Mesenchymal stem cell of adipose (primary cell): ENCODE results near the gene CREB5.

DNA sequence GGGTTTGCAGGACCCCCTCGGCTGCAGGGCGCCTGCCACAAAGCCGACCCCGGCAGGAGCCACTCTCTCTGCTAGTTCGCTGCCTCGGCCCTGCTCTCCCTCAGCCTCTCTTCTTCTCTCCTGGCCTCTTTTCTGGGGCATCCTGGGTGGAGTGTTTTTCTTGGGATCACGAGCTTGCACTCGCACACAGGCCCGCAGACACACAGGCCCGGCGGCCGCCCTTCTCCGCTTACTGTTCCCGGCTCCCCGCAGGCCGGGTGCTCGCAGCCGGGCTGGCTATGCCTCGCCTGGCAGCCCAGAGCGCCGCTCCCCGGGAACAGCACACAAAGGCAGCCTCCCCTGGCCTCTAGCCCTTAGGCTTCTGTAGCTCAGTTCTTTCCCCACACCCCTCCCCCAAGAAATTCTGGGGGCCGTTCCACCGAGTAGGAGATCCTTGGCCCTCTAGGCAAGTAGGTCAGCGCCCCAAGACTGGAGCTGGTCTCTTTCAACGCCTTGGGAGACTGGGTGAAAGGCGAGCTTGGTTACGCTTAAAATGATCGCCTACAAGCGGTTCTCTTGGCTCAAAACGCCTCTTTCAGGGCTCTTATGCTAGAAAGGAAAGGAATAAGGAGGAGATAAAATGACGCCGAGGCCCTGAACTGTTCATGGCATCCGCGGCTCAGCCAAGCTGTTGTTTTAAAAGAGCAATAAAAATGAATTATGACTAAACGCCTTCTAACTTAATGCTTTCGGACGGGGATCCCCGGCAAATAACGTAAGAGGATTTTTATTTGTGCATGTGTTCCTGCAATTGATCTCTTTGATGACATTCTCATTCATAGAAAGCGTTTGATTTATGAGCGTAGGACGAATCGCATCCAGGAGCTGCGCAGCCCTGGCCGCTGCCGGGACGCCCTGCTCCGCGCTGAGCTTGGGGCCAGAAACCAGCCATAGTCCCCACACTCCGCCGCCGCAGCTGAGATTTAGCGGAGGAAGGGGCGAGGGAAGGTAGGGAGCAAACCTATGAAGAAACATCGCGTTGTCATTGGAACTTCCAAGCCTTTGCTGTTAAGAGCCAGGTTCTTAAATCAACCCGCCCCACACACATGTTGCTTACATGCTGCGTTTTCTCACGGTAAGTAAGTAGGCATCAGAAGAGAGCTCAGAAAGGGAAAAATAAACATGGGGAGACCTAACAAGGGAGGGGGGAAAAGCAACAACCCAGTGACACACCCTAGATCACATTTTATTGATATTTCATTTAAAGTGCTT lies 2.9 kb upstream of the HOXA1 start:
- CAGE, long polyA plus RNA, result no peak

DNA sequence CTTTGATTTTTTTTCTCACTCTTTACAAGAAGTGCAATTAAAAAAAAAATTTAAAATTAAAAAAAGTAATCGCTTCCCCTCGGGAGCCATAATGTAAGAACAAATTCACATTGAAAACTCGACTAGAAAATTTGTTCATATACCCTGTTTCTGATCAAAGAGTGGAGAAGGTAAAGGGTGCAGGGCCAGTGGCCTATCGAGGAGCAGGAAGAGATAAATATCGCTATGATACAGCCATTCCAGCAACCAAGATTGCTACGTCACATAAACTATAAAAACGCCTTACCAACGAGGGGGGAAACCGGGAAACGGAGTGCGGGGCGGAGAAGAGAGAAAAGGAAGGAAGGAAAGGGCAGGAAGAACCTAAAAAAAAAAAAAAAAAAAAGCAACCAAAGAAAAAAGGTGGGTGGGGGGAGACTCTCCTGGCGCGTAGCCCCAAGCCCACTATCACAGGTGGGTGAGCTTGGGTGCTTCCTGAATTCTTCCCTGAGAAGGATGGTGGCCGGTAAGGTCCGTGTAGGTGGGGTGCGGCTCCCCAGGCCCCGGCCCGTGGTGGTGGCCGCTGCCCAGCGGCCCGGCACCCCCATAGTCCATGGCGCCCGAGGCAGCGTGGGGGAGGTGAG lies 5.1 kb upstream of the HOXA2 start:
- CAGE, long polyA plus RNA, result no peak

- CAGE, long polyA plus RNA, result no peak
These were observed 10.7 kb upstream of the HOXA2 start for GRCh38 chr7:27113130-27113684.

GRCh38 chr7:27122452-27123468 lies 7.8 kb downstream of the HOXA4 start:
- CAGE, long polyA plus RNA, result no peak

DNA sequence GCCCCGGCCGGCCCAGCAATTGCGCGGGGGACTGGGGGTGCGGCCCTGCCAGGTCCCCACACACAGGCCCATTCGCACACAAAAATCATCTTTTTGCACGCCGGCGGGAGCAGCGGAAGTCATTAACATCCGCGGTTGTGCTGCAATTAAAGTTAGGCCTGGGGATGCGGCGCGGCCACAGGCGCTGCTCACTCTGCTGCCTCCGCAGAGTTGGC lies 3.9 kb downstream of the HOXA5 start:
- CAGE, long polyA plus RNA, result no peak

GRCh38 chr7:27141587-27142410 lies 1.7 kb downstream of the HOXA5 start:
- CAGE, long polyA plus RNA, result no peak

GRCh38 chr7:27160665-27161778 lies 4.3 kb downstream of the HOXA9 start:
- CAGE, long polyA plus RNA, result no peak

DNA sequence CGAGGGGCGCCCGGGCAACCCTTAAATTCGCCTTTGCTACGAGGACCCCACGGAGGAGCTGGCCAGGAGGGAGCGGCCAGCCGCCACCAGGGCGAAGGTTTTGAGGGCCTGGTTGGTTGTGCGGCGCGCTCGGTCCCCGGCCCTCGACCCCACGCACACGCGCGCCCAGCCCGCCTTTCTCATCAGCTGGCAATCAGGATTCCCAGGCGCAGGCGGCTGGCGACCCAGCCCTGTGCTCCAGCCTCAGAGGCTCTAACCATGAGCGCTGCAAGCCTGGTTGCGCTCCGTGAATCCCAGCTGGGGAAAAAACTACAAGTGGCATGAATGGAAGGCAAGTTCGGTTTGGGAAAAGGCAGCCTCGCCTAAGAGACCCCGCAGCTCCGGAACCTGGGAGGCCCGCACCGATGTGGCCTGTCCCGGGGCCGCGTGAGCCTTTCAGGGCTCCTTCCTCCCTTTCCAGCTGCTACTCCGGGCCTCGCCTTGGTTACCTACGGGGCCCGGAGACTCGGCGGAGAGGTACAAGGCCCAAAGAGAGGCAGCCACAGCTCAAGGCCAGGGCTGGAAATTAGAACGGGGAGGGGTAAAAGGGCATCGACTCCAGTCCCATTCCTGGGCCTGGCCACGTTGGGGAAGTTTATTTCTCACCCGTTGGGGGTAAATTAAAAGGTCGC lies 1.1 kb upstream of the HOXA9 start:
- CAGE, long polyA plus RNA, result no peak

GRCh38 chr7:27187787-27188142 lies 2.7 kb upstream of the HOXA11 start:
- CAGE, long polyA plus RNA, result no peak

- CAGE, long polyA plus RNA, result no peak
These were observed 2.3 kb downstream of the HOXA13 start for GRCh38 chr7:27197353-27198209.

- CAGE, long polyA plus RNA, result no peak
These were observed 1.7 kb upstream of the HOXA13 start for GRCh38 chr7:27201320-27202254.

GRCh38 chr7:27202756-27203632 lies 3.1 kb upstream of the HOXA13 start:
- CAGE, long polyA plus RNA, result no peak

GRCh38 chr7:27424047-27424766 lies 181.6 kb downstream of the EVX1 start:
- CAGE, long polyA plus RNA, result no peak

- CAGE, long polyA plus RNA, result no peak
These were observed 161.4 kb downstream of the TAX1BP1 start for GRCh38 chr7:27901217-27901975.

- CAGE, long polyA plus RNA, result no peak
These were observed 2.3 kb upstream of the CREB5 start for GRCh38 chr7:28409607-28410809.

DNA sequence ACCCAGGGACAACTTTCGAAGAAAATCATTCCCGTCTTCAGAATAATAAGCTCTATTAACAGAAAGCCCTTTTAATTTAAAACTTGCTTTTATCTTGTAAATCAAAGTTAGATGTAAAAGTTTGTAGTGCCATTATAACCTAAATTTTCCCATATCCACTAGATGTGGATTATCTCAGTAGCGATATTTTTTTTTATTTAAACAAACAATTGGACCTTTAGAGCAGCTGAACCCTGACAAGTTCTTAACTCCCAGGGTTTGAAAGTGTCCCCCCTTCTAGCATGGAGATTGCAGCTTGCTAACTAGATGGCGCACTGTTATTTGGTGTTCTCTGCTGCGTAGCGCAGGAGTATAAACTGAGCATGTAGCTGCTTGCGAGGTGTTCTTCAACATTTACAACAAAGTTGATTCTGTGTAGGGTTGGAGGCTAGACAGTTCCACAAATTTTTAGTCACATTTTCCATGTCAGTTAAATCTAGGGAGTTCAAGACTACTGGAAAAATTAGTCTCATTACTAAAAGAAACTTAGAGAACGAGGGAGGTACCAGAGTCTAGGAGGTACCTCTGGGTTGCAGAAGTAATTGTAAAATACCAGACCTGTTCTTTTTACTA lies at the start of gene CREB5:
CREB5 (plus strand) TSS at position 382 of the 612 bp plus-strand sequence.
- CAGE, long polyA plus RNA, result no peak

- CAGE, long polyA plus RNA, result no peak
These were observed 257.2 kb downstream of the CREB5 start for GRCh38 chr7:28669422-28670013.

DNA sequence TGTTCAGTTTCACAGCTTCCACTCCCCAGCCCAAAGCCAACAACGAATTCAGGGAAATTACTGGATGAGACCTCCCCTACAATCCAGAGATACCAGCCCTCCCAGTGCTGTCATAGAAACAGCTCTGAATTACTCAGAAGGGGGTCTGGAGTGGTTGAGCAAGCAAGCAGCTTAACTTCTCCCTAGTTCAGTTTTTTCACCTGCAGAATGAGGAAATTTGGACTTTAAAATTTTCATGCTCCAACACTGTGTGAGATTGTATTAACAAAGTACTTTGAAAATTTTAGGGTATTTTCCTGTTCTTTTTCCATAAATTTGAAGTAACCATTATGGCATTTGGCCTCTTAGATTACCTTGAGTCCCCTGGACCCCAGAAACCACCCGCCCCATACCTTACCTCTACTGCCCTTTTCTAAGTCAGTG lies 260.3 kb downstream of the CREB5 start:
- CAGE, long polyA plus RNA, result no peak

GRCh38 chr7:28745328-28745797 lies 212.8 kb downstream of the TRIL start:
- CAGE, long polyA plus RNA, result no peak

DNA sequence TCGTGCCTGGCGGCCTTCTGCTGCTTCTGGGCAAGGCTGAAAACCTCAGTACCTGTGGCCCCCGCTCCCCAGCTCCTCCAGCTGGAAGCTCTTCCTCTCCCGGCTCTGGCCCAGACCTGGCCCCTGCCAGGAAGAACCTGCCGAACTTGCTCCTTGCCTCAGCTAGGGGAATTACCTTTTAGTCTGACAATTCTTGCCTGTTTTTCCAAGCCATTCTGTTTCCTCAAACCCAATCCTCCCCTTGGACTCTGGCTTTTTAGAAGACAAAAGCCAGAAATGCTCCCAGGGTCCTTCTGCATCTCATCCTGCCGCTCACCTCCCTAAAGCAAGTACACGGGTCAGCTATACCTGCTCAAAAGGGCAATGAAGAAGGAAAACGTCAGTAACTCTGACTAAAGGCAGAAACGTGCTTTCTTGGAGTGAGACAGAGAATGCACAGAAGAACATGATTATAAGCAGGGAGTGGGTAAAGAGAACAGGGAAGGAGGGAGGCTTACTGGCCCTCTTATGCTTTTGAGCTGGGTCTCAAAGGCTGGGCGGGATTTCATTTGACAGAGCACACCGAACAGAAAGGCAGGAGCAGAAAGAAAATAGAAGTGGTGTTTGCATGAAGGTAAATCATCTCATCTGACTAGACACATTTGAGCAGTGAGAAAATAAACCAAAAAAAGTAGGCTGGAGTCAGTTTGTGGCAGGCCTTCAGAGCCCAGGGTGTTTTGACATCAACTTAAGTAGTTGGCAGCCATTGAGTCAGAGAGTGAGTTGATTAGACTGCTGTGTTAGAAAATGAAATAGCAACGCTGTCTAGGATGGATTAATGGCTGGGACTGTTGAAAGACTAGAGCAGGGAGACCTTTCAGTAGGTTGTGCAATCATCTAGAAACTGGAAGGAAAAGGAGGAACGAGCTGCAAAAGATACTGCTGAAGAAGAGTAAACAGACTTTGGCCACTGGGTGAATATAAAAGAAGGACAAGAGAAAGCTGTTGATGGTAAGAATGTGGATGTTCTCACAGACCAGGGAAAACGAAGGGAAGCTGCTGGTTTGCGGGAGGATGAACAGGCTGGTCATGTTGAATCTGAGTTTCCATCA lies 28.3 kb upstream of the TRIL start:
- CAGE, long polyA plus RNA, result no peak